ENCODE measurements around a stretch of chr13.

GRCh38 chr13:110346481-110346783 is 39.3 kb downstream of the COL4A2 start:
- PRO-cap, 2 experiments, result no peak in any of the 2 experiments
- RAMPAGE, long total RNA, 5 experiments, result no peak in any of the 5 experiments

DNA sequence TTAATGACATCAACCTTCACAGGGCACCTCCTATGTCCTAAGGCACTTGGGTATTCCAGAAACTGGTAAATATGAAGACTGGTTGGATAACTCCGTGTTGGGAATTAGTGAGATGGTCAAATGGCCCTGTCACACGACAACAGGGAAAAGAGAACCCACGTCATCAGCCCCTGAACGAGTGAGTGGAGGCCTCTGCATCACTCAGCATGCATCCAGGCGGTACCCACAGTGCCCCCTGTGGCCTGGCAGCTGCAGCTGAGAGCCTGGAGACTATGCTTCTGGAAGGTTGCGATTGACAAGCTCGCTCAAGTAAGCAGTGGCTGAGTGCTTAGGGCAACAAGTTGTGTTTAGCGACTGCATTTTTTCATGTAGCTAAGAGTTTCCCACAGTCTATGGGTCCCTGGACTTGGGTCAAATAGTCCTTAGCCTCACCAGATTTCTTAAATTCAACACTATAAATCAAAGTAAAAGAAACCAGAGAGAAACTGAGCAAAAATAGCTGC is 55.9 kb downstream of the COL4A2 start:
- PRO-cap, 2 experiments, result peak in 1 of 2 experiments; most common plus-strand start position 254 of the sequence (in 1); most common minus-strand start position 121 of the sequence (in 1)
- RAMPAGE, long total RNA, 5 experiments, result no peak in any of the 5 experiments

- PRO-cap, 2 experiments, result no peak in any of the 2 experiments
- RAMPAGE, long total RNA, 5 experiments, result no peak in any of the 5 experiments
Observed at GRCh38 chr13:110404353-110404818, 97.3 kb downstream of the COL4A2 start.

- PRO-cap, 2 experiments, result no peak in any of the 2 experiments
- RAMPAGE, long total RNA, 5 experiments, result no peak in any of the 5 experiments
Observed at GRCh38 chr13:110449955-110450594, 111.4 kb downstream of the RAB20 start.

DNA sequence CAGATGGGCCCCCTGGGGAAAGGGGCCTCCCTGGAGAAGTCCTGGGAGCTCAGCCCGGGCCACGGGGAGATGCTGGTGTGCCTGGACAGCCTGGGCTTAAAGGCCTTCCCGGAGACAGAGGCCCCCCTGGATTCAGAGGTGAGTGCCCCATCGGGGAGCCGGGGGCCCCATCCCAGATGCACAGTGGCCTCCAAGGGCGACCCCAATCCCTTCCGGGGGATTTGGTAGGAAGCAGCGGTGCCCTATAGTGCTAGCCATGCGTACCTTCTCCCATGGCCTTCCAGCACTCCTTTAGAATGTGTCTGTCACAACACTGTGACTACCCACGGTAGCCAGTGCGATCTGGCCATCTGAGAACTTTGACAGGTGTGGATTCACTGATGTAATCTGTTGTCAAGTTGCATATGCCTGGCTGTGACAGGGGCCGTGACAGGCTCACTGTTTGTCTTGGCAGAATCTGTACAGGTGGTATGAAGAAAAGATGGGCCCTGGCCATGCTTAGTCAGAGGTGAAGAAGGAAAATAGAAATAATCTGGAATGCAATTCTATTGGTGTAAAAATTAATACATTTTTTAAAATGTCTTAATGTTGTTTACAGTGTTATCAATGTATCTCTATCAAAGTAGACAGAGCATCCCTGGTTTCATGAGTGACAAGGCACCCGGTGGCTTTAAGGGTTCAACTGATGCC is 88.4 kb downstream of the RAB20 start:
- PRO-cap, 2 experiments, result no peak in any of the 2 experiments
- RAMPAGE, long total RNA, 5 experiments, result no peak in any of the 5 experiments

GRCh38 chr13:110509987-110510549 is 51.5 kb downstream of the RAB20 start:
- PRO-cap, 2 experiments, result no peak in any of the 2 experiments
- RAMPAGE, long total RNA, 5 experiments, result no peak in any of the 5 experiments

DNA sequence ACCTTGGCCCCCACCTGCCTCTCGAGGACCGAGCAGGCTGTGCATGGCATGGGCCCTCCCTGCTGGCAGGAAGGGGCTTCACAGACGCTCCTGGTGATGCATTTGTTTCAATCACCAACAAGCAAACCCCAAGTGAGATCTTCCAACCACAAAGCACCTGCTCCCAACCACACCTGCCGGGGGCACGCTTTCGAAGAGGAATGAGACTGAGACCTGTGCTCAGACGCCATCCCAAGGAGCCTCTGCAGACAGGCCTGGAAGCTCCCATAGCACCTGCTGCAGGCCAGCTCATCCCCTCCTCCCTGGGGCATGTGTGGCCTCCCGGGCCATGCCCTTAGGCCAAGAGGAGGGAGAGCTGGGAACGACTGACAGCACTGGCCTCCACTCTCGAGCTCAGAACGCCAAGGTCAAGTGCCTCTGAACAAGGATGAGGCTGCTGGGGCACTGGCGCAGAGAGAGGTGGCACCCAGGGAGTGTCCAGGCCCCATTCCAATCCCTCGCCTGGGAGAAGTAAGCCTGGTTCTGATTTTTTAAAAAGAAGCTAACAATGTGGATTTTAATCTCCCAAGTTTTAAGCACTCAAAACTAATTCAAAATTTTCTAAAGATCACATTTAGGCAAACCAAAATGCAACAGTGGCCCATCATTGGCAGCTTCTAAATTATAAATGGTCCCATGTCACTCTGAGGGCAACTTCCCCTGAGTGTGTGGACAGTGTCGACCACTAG is 35.5 kb downstream of the RAB20 start:
- PRO-cap, 2 experiments, result peak in 1 of 2 experiments; most common minus-strand start position 395 of the sequence (in 1)
- RAMPAGE, long total RNA, 5 experiments, result no peak in any of the 5 experiments

GRCh38 chr13:110554150-110554844 is 7.2 kb downstream of the RAB20 start:
- PRO-cap, 2 experiments, result no peak in any of the 2 experiments
- RAMPAGE, long total RNA, 5 experiments, result no peak in any of the 5 experiments

GRCh38 chr13:110555096-110556153 is 6.1 kb downstream of the RAB20 start:
- PRO-cap, 2 experiments, result no peak in any of the 2 experiments
- RAMPAGE, long total RNA, 5 experiments, result no peak in any of the 5 experiments

GRCh38 chr13:110563242-110563812 is 1.8 kb upstream of the RAB20 start:
- PRO-cap, 2 experiments, result no peak in any of the 2 experiments
- RAMPAGE, long total RNA, 5 experiments, result no peak in any of the 5 experiments

- PRO-cap, 2 experiments, result no peak in any of the 2 experiments
- RAMPAGE, long total RNA, 5 experiments, result no peak in any of the 5 experiments
Observed at GRCh38 chr13:110575360-110575919, 13.9 kb upstream of the RAB20 start.

- PRO-cap, 2 experiments, result no peak in any of the 2 experiments
- RAMPAGE, long total RNA, 5 experiments, result no peak in any of the 5 experiments
Observed at GRCh38 chr13:110628721-110629317, 13.5 kb downstream of the NAXD start.

- PRO-cap, 2 experiments, result no peak in any of the 2 experiments
- RAMPAGE, long total RNA, 5 experiments, result no peak in any of the 5 experiments
Observed at GRCh38 chr13:110714714-110714854, 1.1 kb downstream of the ING1 start.

DNA sequence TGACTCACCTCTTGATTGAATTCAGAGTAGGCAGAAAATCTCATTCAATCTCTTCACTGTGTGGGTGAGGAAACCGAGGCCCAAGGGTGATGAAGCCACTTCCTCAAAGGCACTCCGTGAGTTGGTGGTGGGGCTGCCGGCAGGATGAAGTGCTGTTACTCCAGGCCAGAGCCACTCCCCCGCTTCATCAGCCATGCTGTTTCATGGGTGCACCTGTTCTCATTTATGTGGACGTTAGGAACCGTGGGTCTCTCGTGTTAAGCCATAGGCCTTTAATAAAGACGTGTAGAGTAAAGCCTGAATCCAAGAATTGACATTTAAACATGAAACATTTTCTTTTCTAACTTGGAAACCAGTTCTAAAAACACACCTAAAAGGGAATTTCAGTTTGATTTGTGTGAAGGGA is 13.3 kb downstream of the ING1 start:
- PRO-cap, 2 experiments, result no peak in any of the 2 experiments
- RAMPAGE, long total RNA, 5 experiments, result no peak in any of the 5 experiments

GRCh38 chr13:110821887-110822246 is 93.0 kb downstream of the ANKRD10 start:
- PRO-cap, 2 experiments, result no peak in any of the 2 experiments
- RAMPAGE, long total RNA, 5 experiments, result no peak in any of the 5 experiments

DNA sequence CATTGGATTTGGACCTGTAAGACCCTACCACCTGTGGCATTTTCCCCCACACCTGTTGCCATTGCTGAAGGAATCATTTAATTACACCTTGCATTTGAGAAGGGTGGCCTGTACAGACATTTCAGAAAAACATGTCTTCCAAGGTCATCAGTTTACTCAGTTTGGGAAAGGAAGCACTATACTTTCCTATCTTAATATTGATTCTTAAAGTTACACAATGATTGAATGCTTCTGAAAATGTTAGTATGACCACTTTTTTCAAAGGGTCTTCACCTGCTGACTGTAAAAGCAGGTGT is 28.3 kb downstream of the ANKRD10 start:
- PRO-cap, 2 experiments, result no peak in any of the 2 experiments
- RAMPAGE, long total RNA, 5 experiments, result no peak in any of the 5 experiments

DNA sequence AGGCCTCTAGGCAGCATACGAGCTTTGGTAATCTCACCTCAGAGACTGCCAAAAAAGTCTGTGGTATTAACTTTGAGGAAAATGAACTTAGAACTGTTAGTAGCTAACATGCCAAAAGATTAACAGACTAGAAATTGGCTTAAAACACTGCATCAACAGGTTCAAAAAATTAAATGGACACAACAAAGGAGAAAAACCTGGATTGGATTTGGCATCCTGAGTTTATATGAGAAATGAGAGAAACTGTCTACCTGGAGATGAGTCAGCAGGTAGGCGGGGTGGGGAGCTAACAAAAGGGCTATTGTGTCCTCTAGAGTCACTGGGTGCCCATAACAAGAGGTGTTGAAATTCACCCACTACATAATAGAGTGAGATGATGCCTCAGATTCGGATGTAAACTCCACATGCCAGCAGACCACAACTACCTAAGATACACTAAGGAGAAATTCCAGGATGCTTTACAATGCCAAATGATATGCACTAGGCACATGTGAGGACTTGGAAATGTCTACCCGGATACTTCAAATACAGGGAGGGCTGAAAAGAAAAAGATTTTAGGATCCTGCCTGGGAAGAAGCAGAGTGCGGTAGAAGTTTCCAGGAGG is 6.4 kb downstream of the ANKRD10 start:
- PRO-cap, 2 experiments, result peak in 1 of 2 experiments; most common plus-strand start position 361 of the sequence (in 1); most common minus-strand start position 228 of the sequence (in 1)
- RAMPAGE, long total RNA, 5 experiments, result no peak in any of the 5 experiments

- PRO-cap, 2 experiments, result no peak in any of the 2 experiments
- RAMPAGE, long total RNA, 5 experiments, result no peak in any of the 5 experiments
Observed at GRCh38 chr13:111189093-111189687, 74.1 kb downstream of the ARHGEF7 start.

DNA sequence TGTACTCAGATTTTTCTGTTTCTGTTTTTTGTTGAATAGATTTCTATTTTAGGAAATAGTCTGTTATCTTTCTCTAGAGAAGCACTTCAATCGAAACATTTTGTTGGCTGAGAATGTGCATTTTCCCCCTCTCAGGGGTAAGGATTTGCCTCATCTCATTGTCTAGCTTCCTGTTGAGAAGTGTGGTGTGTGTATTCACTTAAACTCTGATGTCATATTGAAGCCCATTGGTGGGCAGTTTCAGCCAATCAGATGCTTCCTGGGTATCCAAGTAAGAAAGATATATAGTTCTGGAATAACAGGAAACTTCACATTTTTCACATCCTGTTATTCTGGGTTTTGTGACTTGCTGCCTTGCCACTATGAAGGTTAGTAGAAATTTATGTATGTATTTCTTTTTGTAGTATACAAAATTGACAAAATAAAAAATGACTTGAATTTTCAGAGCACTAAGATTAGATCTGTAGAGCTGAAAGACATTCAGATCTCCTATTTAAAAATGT is 87.7 kb downstream of the ARHGEF7 start:
- PRO-cap, 2 experiments, result peak in 1 of 2 experiments; most common plus-strand start position 330 of the sequence (in 1); most common minus-strand start position 175 of the sequence (in 1)
- RAMPAGE, long total RNA, 5 experiments, result start-site peak on the plus strand in 2 of 5 experiments, centred at positions 327 to 336 of the sequence, 36 to 69 reads per replicate

DNA sequence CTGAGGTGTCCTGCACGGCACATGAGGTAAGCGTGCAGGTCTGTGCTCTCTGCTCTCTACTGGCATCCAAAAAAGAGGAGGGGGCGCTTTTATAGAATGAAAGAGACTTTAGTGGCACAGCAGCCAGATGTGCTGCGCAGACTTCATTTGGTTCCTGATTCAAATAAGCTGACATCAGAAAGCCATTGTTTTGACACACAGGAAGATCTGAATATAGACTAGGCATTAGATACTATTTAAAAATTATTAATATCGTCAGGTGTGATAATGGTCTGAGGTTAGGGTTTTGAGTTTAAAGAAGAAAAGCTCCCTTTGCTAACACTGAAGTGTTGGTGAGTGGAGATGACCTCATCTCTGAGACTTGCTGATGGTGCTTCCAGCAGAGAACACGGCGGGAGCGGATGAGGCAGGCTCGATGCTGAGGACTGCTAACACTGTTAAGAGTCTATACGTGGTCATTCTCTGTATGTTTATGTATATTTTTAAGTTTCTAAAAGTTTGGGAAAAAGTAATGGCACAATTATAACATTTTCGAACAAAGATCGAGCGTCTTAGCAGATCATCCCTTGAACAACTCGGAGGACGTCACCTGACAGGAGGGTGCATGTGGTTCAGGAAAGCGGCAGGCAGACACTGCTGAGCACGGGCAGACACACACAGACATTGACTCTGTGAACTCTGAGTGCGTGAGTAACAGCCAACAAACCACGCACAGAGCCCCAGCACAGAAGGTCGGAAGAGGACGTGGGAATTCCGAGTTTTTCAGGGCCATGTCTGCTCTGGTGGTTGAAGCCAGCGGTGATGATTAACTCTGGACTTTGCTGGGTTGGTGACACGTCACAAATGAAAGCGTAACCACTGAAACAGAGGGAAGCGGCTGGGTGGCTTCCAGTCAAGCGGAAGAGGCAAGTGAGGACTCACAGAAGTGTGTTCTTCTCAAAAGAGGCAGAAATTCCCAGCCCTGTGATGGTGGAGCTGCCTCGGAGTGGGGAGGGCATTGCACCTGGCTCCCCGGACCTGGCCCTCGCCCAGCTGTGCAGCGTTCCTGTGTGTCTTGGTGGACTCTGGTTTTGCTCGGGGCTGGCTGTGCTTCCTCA is 92.0 kb upstream of the TEX29 start:
- PRO-cap, 2 experiments, result peak in 2 of 2 experiments; most common plus-strand start position 891 of the sequence (in 2); most common minus-strand start position 635 of the sequence (in 2)
- RAMPAGE, long total RNA, 5 experiments, result no peak in any of the 5 experiments